ENCODE results near the genes KIF22 and PPP4C.

DNA sequence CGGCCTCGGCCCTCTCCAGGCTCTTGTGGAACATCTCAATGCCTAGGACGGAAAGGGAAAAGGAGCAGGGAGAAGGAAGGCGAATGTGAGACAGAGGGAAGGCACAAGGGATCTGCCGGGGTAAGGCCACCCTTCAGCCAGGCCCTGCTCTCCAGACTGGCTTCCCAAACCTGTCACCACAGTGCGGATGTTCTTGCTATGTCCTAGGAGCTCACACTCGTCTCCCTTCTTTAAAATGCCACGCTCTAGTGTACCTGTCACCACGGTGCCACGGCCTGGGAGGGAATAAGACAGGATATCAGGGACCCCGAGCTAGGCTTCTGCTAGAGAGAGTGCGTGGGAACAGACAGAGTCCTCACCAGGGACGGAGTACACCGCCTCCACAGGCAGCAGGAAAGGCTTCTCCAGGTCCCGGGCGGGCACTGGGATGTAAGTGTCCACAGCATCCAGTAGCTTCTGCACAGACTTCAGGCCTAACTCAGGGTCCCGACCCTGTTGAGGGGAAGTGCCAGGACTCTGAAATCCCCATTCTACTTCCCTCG is 2.0 kb downstream of the TUFM start:
- RRBS = no CpG with 5 or more reads among the region's 18 CpGs

- RRBS = no CpG with 5 or more reads among the region's 9 CpGs
Measured at GRCh38 chr16:28902579-28902980, 22.5 kb downstream of the RABEP2 start.

GRCh38 chr16:28915309-28915684 is 9.7 kb downstream of the RABEP2 start:
- RRBS = no CpG with 5 or more reads among the region's 4 CpGs

- RRBS = no CpG with 5 or more reads among the region's 9 CpGs
Measured at GRCh38 chr16:28923577-28924220, 1.3 kb downstream of the RABEP2 start.

DNA sequence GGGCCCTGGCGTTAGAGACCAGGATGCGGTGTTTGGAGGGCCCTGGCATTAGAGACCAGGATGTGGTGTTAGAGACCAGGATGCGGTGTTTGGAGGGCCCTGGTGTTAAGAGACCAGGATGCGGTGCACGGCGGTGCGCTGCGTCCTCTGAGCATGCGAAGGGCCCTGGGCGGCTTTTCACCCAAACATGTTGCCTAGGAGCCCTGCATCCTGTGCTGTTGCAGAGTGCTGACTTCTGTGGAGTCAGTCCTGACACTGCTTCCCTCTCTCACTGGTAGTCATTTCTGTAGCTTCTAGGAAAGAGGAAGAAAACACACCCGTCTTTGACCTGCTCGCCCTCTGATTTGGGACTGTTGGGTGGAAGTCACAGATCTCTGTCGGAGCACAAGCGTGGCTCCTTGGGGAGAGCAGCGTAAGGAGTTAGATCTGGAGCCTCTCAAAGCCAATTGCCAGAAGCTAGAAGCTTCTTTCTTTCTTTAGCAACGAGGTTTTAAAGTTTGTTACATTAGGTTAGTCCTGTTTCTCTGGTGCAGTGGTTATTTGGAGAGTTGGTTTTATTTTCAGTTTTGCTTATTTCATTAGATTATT is 141.3 kb downstream of the LAT start:
- RRBS = no CpG with 5 or more reads among the region's 16 CpGs

DNA sequence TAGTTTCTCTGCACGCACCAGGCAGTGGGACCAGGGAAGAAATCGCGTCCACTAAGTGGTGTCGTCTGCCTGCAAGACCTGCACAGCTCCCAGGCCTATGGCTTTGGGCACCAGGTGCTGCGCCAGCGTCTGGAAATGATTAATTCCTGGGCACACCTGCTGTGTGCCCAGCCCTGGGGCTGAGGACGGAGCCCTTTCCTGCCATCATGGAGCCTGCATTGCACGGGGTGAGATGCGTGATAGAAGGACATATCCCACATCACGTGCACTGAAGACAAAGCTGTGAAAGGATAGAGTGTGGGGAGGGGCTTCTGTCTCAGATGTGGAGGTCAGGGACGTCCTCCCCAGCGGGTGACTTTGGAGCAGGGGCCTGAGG is 178.1 kb downstream of the NPIPB11 start:
- RRBS = no CpG with 5 or more reads among the region's 12 CpGs

GRCh38 chr16:29273493-29273950 is 133.0 kb downstream of the NPIPB11 start:
- RRBS = no CpG with 5 or more reads among the region's 3 CpGs

DNA sequence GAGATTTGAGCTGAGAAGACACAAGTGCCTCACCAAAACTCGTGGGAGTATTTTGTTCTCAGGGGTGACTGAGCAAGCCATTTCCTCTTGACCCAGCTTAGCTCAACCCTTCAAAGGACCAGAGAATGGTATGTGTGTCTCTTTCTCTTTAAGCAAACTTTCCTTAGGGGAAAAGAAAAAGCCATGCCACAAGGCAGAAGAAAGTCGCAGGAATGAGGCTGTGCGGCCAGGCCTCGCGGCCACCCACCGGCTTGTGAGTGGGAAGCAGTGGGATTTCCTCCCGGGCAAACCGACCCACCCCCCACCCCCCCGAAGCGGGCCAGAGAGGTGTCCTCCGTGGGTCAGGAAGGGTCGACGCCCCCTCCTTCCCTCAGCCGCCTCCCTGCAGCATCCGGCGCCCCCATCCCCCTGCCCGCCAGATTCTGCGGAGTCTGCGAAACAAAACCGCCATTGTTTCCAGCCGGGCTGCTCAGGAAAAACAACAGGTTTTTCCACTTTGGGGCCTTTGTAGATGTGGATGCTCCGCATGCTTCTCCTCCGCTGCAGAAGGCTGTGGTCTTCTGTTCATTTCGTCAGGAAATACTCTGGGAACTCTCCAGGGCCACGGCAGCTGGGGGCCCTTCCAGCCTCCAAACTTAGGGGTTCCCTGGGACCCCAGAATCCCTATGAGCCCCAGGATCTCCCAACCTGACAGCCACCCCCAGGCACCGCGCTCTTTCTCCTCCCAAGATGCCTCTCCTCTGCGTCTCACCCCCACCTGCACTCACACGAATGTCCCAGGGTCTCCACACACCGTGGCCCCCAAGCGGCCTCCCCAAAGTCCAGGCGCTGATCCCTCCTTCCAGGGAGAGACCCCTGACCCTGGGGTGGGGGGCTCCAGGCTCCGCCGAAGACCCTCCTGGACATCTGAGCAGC is 121.3 kb downstream of the NPIPB11 start:
- RRBS = 66% methylated on average over 5 of the region's 34 CpGs

- RRBS = no CpG with 5 or more reads among the region's 27 CpGs
Measured at GRCh38 chr16:29290451-29291256, 115.9 kb downstream of the NPIPB11 start.

- RRBS = no CpG with 5 or more reads among the region's 17 CpGs
Measured at GRCh38 chr16:29337250-29337825, 69.2 kb downstream of the NPIPB11 start.

- RRBS = no CpG with 5 or more reads among the region's 29 CpGs
Measured at GRCh38 chr16:29595433-29595957, 67.6 kb upstream of the SPN start.

GRCh38 chr16:29613239-29614341 is 49.5 kb upstream of the SPN start:
- RRBS = no CpG with 5 or more reads among the region's 118 CpGs

DNA sequence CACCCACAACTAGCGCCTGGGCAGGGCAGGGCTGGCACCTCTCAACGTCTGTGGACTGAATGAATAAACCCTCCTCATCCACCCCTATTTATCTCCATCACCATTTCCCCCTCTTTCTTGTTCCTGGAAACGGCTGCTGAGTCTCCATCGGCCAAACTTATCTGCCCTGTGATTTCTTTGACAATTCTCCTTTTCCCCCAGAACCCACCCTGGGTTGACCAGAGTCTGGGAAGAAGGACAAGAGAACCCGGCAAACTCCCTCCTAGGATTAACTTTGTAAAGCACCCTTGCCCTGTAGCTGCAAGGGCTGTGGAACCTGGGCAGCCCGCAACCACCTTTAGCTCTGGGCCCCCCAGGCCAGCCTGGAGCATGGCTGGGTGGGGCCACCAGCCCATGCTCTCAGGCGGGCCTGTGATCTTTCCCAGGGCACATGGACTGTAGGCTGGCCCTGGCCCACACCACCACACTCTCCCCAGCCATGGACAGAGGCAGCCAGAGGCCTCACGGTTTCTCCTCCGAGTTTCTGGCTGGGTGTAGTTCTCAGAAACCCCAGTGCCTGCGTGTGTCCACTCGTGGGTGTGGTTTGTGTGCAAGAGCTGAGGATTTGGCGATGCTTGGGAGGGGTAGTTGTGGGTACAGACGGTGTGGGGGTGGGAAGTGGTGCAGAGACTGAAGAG is 2.5 kb downstream of the SPN start:
- RRBS = no CpG with 5 or more reads among the region's 13 CpGs

DNA sequence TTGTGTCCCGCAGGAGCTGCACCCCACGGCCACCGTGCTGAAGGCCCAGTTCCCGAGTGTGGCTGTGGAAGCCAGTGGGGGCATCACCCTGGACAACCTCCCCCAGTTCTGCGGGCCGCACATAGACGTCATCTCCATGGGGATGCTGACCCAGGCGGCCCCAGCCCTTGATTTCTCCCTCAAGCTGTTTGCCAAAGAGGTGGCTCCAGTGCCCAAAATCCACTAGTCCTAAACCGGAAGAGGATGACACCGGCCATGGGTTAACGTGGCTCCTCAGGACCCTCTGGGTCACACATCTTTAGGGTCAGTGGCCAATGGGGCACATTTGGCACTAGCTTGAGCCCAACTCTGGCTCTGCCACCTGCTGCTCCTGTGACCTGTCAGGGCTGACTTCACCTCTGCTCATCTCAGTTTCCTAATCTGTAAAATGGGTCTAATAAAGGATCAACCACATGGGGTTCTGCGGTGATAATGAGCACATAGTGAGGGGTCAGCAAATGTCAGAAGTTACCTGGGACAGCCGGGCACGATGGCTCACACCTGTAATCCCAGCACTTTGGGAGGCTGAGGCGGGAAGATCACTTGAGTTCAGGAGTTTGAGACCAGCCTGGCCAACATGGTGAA is 18.3 kb downstream of the QPRT start:
- RRBS = no CpG with 5 or more reads among the region's 15 CpGs

GRCh38 chr16:29789855-29790878 is at the start of gene KIF22:
Gene KIF22, plus strand, starts transcription at chr16:29790751.
- RRBS = 2% methylated on average over 14 of the region's 77 CpGs

GRCh38 chr16:29820678-29821748 is 751 bp downstream of the MVP start:
- RRBS = no CpG with 5 or more reads among the region's 13 CpGs

GRCh38 chr16:29994741-29995536 is 478 bp downstream of the HIRIP3 start:
- RRBS = no CpG with 5 or more reads among the region's 37 CpGs

GRCh38 chr16:30067174-30068056 is 1.9 kb downstream of the ALDOA start:
- RRBS = no CpG with 5 or more reads among the region's 21 CpGs

DNA sequence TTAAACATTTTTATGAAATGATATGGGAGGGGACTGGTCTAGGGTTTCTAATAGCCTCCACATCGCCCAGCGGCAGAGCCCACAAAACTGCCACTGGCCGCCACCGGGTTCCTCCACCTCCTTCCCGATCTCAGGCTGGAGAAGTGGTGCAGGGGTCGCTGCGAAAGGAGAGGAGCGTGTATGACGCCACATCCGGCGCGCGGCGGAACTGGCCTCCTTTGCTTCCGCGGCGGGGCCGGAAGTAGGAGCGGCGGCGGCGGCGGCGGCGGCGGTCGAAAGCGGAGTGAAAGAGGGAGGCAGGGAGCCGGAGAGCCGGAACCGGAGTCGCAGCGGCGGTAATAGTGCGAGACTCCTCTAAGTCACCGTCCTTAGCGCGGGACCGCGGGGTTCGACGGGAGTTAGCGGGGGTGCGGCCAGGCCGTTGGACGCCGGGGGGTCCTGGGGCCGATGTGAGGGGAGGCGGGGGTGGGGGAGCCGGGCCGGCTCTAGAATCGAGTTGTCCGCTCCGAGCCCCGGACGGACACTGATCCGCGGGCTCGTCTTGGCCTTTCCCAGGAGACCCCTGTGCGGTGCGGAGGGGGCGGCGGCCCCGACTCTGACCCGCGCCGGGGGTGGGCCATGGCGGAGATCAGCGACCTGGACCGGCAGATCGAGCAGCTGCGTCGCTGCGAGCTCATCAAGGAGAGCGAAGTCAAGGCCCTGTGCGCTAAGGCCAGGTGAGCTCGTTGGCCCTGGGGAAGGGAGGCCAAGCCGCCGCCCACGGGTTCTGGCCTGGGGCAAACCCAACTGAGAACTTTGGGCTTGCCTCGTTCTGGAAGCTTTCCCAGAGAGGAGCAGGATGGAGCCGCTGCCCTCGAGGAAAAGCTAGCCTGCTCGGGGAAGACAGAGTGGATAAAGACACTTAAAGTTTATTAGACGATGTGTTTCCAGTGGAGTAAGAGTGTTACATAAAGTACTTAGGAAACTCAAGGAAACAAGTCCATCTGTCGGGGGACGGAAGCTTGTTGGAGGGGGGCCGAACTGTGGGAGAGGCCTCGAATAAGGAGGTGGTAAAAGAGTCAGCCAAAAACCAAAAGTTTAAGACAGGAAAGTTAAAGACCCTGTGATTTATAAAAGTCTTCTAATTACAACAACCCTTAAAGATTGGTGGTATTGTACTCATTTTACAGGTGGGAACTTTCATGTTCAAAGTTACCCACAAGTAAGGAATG is at the start of gene PPP4C:
PPP4C (plus strand) TSS at position 235 of the 1,211 bp plus-strand sequence.
- RRBS = 1% methylated on average over 47 of the region's 89 CpGs

GRCh38 chr16:30086027-30086450 is 5.7 kb downstream of the TBX6 start:
- RRBS = 84% methylated on average over 6 of the region's 16 CpGs

Data from AG08470 (cell line).